PC-3 (cell line): ENCODE measurements around a stretch of chr2.

DNA sequence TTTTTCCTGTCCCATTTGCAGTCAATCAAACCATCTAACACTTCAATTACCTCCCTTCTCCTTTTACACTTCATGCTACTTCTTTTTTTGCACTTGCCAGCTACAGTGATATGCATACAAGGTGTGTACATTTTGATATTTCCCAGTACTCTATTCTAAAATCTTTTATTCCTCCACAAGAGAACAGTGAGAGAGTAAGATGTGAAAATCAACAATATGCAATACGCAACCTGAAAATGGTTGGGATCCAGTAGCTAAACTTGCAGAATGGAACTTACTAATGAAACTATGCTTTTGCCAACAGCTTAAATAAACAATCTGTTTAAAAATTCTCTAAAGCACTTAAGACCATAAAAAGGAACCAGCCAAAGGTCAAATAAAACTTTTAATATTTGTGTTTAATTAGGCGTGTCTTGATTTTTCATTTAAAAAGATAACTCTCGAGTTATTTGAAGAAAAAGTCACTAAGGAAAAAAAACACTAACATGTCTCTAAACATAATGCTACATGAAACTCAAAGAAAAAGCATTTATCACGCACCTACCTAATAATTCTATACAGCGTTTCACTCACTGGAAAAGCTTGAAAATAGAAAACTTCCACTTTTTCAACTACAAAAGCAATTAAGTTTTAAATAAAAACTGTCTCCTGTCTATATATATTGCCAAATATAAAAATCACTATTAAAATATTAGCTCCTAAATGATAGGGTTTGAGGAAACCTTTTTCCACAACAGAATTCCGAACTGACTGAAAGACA is 3.5 kb downstream of the PUM2 start:
- RAMPAGE, long total RNA: no peak

- RAMPAGE, long total RNA: no peak
These were observed 2.2 kb upstream of the RHOB start for GRCh38 chr2:20444569-20445161.

GRCh38 chr2:20445162-20445869 is 1.6 kb upstream of the RHOB start:
- RAMPAGE, long total RNA: no peak

DNA sequence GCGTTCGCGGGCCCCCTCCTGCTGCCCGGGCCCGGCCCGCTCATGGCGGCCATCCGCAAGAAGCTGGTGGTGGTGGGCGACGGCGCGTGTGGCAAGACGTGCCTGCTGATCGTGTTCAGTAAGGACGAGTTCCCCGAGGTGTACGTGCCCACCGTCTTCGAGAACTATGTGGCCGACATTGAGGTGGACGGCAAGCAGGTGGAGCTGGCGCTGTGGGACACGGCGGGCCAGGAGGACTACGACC is 472 bp downstream of the RHOB start:
- RAMPAGE, long total RNA: no peak

GRCh38 chr2:20447982-20448900 is 1.4 kb downstream of the RHOB start:
- RAMPAGE, long total RNA: no peak

- RAMPAGE, long total RNA: no peak
These were observed 60.3 kb downstream of the RHOB start for GRCh38 chr2:20506964-20507751.

- RAMPAGE, long total RNA: no peak
These were observed 79.8 kb downstream of the RHOB start for GRCh38 chr2:20526747-20526946.

GRCh38 chr2:20540608-20541290 is 93.9 kb downstream of the RHOB start:
- RAMPAGE, long total RNA: no peak

- RAMPAGE, long total RNA: no peak
These were observed 79.6 kb downstream of the HS1BP3 start for GRCh38 chr2:20571116-20571842.

DNA sequence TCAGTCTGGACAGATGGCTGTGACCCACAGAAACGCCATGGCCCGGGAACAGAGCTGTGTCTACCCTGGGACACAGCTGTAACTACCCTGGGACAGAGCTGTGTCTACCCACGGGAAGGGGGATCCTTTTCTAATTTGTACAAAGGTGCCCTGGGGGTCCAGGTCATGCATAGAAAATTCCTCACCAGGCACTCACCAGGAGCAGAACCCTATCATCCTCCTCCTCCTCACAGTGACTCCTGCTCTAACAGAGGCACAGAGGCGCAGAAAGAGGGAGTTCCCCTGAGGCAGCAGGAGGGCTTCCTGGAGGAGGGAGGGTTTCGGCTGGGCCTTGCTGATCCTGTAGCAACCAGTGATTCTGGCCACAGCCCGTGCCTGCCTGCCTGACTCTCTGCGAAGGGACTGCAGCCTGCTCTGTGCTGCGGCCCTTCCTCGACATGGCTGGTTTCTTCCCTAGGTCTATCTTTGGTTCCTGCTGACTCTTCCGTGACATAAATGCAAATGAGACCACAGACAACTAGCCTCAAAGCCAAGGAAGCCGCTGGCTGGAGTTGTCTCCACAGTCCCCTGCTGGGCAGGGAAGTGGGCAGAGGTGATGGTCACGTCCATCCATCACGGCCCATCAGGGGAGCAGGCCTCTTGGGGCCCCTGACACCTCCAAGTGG is 55.6 kb downstream of the HS1BP3 start:
- RAMPAGE, long total RNA: no peak

- RAMPAGE, long total RNA: no peak
These were observed 31.5 kb downstream of the HS1BP3 start for GRCh38 chr2:20619179-20619924.

GRCh38 chr2:20642285-20642734 is 8.6 kb downstream of the HS1BP3 start:
- RAMPAGE, long total RNA: no peak

DNA sequence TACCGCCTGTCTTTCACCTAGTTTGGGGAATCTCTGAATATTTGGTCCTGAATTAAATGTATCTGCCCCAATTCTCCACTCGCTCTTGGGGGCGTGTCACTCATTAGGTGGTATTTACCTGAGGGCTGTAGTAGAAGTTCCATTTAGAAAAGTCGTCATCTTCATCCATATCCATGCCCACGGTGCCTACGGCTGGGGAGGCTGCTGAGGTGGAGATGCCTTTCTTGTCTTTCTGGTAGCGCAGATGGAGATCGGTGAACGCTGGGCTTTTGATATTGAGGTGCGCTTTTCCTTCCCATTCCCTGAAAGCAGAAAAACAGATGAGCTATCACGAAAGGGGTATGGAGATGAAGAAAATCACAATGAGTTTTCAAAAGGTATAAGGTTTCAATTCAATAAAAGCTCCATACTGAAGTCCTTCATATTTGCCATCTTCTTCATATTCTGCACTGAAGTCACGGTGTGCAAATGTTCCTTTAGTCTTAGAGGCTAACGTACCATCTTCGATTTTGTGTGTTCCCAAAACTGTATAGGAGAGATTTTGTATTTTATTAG is 39.6 kb downstream of the APOB start:
- RAMPAGE, long total RNA: no peak

DNA sequence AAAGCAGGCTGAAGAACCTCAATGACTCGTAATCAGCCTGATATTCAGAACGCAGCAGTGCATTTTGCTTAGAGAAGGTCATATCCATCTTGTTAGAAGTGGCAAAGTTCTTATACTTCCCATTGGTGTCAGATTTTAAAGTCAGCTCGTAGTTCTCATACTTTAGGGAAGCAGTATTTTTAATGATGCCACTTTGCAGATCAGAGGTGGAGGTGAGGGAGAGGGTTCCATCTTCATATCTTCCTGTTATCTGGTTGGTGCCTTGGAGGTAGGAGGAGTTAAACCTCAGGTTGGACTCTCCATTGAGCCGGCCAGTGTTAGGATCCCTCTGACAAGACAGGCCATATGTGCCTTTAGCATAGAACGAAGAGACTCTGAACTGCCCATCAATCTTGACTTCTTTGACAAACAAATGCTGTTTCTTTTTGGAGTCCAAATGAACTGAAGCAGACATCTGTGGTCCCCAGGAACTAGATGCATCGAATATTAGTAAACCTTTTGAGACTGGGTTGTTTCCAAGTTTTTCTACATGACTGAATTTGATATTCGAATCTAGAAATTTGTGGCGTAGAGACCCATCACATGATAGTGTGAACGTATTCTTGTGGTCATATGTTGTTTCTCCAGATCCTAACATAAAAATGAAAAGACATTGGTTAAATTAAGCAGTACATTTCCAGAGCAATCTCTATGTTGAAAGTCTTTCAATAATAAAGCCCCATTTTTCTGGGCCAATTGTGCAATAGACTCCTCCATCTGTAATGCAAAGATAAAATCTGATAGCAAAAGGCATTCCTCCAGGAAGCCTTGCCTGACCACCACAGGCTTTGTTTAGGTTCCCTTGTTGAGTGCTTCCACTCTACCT is 31.6 kb downstream of the APOB start:
- RAMPAGE, long total RNA: no peak

GRCh38 chr2:21019671-21020712 is 23.9 kb downstream of the APOB start:
- RAMPAGE, long total RNA: no peak

- RAMPAGE, long total RNA: no peak
These were observed 952 bp downstream of the APOB start for GRCh38 chr2:21042748-21043494.

DNA sequence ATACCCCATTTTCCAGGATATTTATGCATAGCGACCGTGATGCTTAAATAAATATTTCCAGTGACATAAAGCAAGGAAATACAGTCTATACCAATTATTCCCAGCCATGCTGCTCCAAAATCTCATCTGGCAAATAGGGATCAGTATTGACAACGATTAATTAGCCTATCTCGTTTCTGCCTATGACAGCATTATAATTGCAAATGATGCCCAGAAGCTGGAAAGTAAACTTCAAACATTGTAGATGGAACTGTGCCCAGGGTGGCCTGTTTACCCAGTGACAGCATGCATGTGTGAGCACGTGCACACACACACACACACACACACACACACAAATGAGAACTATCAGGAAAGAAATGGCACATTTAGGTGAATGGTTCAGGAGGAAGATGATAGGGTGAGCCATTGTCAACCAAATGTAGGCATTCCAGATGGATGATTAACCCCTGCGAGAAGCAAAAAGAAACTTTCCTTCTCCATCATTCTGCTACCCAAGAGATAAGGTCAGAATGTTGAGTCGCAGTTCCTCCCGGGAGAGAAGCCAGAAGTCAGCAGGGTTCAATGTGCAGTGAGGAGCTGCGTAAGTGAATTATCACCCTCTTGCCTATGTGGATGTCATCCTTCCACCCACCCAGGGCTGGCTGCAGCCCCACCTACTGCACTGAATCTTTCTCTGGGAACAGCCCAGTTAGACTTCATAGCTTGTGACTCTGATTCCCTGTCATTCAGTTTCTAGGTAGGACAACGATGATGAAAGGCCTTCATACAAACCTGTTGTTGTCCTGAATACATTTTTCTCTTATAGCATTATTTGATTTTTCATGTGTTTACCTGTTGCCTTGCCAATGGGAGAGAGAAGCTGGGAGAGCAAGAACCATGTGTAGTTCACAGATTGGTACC is 3.4 kb upstream of the APOB start:
- RAMPAGE, long total RNA: no peak

- RAMPAGE, long total RNA: no peak
These were observed 1094.8 kb upstream of the KLHL29 start for GRCh38 chr2:22290251-22290494.

DNA sequence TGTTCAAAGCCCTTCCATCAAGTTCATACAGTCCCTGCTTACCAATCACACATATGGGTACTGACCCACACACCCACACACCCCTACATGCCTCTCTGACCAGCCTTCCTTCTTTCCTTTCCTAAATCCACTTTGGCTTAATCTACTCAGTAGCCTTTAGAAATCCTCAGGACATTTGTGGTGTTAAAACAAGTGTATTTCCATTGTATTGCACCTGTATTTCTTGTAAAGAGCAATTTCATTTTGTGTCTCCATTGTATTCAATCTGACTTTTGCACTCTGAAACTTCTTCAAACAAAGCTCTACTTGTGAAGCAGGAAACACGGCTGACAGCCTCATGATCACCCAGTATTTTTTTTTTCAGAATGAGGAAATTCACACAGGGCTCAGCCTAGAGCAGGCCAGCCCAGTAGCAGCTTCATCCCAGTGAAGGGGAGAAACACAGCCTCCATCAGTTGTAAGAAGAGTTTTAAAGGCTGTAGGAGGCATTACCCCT is 176.0 kb upstream of the KLHL29 start:
- RAMPAGE, long total RNA: no peak

DNA sequence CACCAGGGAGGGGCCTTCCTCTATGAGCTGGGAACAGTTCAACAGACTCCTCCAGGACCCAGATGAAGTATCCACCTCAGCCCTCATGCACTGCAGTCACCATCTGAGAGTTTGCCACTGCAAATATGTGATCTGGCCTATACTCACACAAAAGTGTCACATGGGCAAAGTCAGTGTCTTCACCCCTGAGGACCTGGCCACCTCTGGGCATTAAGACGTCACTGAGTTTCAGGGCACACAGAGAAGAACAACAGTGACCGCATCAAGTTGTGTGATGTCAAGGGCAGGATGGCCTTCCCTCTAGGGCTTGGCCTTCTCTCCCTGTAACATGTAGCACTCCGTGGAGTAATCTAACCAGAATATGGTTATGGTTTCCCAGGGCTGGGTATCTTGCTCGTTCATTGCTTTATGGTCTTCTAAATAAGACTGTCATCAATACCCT is 136.8 kb upstream of the KLHL29 start:
- RAMPAGE, long total RNA: no peak